UCH-1 (cell line): Measurements from ENCODE around the genes TYRO3, TMEM87A and ZNF106.

DNA sequence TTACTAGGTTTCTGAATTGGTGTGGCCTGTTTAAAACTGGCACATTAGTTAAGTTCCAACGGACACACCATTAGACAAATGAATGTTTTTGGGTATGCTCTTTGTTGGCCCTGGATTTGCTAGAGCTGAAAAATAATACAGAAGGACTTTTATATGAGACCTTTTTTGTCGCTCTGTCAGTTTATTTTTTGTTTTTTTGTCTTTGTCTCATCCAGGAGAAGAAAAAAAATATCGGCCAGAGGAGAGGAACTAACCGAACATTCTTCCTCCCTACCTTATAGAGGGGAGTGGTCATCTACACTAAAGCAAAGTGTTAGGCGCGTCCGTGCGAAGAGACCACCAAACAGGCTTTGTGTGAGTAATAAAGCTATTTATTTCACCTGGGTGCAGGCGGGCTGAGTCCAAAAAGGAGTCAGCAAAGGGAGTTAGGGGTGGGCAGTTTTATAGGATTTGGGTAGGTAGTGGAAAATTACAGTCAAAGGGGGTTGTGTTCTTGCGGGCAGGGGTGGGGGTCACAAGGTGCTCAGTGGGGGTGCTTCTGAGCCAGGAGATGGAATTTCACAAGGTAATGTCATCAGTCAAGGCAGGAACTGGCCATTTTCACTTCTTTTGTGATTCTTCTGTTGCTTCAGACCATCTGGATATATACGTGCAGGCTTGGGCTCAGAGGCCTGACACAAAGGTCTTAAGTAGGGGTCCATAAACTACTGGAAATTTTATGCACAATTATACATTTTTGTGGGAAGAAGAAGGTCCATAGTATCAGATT is 47.2 kb downstream of the OIP5 start:
- RRBS = no CpG with 5 or more reads among the region's 11 CpGs

GRCh38 chr15:41290991-41291745 is 41.2 kb downstream of the OIP5 start:
- RRBS = no CpG with 5 or more reads among the region's 16 CpGs

- RRBS = no CpG with 5 or more reads among the region's 14 CpGs
Measured at GRCh38 chr15:41331769-41332196, 608 bp downstream of the OIP5 start.

GRCh38 chr15:41558398-41559417 is at the start of gene TYRO3:
Gene TYRO3, plus strand, starts transcription at chr15:41559212.
- RRBS = 4% methylated on average over 54 of the region's 107 CpGs

DNA sequence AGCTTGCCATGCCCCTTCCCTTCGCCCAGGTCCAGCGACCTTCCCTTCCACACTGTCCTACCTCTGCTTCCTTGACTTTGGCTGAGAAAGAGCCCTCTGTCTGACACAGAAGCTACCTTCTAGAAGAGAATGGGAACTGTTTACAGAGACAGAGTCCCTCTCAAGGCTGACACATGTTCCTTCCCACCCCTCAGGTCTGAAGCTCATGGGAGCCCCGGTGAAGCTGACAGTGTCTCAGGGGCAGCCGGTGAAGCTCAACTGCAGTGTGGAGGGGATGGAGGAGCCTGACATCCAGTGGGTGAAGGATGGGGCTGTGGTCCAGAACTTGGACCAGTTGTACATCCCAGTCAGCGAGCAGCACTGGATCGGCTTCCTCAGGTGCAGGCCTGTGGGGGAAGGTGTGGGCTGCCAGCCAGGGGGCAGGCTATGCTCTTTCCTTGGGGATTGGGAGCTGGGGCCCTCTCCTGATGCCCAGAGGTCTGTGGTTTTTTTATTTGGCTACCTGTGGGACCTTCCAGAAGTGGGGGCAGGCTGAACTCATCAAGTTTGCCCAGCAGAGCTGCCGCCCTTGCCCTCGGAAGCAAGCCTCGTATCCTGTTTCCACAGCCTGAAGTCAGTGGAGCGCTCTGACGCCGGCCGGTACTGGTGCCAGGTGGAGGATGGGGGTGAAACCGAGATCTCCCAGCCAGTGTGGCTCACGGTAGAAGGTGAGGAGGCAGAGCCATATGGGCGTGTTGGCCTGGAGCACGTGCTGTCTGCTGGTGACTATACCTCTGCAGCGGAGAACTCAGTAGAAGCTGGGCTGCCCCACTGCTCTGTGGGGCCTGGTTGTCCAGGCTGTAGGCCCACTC is 2.1 kb downstream of the TYRO3 start:
- RRBS = no CpG with 5 or more reads among the region's 18 CpGs

- RRBS = no CpG with 5 or more reads among the region's 5 CpGs
Measured at GRCh38 chr15:41567746-41568261, 8.8 kb downstream of the TYRO3 start.

DNA sequence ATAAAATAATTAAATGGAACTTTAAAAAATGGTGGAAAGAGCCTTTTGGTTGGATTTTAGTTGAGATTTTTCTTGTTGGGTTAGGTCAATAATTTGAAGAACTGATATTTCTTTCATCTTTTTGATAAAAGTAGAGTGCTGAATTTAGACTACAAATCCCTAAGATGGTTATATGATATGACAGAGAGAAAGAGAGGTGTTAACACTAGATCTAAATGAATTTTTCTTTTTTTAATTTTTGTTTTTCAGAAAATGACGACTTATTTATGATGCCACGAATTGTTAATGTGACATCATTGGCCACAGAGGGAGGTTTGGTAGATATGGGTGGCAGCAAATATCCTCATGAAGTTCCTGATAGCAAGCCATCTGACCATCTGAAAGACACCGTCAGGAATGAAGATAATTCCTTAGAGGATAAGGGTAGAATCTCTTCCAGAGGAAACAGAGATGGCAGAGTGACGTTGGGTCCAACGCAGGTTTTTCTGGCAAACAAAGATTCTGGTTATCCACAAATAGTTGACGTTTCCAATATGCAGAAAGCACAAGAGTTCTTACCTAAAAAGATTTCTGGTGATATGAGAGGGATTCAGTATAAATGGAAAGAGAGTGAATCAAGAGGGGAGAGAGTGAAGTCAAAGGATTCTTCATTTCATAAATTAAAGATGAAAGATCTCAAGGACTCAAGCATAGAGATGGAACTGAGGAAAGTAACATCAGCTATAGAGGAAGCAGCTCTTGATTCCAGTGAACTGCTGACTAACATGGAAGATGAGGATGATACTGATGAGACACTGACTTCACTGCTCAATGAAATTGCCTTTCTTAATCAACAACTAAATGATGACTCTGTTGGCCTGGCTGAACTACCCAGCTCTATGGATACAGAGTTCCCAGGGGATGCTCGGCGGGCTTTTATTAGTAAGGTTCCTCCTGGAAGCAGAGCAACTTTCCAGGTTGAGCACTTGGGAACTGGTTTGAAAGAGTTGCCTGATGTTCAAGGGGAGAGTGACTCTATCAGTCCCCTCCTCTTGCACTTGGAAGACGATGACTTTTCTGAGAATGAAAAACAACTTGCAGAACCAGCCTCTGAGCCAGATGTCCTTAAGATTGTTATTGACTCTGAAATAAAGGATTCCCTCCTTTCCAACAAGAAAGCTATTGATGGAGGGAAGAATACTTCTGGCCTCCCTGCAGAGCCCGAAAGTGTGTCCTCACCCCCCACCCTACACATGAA is 8.1 kb upstream of the MAPKBP1 start:
- RRBS = no CpG with 5 or more reads among the region's 10 CpGs

DNA sequence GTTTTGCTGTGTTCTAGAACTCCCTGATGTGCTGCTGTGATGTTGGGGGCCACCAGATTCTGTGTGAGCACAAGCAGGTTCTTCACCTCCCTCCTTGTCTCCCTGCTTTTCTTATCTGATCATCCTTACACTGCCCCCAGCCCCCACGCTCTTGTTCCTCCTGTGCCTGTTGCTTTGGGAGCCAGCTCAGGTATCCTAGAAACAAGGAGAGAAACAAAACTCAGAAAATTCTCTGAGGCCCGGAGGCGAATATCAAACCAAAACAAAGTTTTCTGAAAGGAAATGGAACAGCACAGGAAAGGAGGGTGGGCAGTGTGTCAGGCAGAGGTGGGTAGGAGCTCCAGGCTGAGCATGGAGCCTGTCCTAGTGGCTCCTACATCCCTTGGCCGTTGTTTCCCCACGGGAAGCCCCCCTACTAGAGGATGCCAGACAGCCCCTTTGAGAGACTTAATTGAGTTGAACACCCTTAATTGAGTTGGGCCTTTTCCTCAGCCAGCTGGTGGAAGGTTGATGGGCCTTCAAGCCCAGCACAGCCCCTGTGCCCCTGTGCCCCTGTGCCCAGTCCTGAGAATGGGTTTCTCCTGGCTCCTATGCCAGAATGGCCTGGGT is 22.9 kb upstream of the JMJD7 start:
- RRBS = no CpG with 5 or more reads among the region's 5 CpGs

DNA sequence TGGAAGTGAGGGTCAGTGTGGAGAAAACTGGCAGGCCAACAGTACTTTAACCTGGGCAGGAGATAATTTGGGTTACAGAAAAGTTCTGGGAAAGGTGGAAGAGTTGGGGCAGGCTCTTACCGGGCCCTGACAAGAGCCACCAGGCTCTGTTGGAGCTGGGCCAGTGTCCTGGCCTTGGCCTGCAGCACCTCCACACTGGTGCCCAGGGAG is 11.1 kb downstream of the SPTBN5 start:
- RRBS = no CpG with 5 or more reads among the region's 1 CpG

- RRBS = no CpG with 5 or more reads among the region's 40 CpGs
Measured at GRCh38 chr15:41894648-41895967, 1.3 kb upstream of the SPTBN5 start.

DNA sequence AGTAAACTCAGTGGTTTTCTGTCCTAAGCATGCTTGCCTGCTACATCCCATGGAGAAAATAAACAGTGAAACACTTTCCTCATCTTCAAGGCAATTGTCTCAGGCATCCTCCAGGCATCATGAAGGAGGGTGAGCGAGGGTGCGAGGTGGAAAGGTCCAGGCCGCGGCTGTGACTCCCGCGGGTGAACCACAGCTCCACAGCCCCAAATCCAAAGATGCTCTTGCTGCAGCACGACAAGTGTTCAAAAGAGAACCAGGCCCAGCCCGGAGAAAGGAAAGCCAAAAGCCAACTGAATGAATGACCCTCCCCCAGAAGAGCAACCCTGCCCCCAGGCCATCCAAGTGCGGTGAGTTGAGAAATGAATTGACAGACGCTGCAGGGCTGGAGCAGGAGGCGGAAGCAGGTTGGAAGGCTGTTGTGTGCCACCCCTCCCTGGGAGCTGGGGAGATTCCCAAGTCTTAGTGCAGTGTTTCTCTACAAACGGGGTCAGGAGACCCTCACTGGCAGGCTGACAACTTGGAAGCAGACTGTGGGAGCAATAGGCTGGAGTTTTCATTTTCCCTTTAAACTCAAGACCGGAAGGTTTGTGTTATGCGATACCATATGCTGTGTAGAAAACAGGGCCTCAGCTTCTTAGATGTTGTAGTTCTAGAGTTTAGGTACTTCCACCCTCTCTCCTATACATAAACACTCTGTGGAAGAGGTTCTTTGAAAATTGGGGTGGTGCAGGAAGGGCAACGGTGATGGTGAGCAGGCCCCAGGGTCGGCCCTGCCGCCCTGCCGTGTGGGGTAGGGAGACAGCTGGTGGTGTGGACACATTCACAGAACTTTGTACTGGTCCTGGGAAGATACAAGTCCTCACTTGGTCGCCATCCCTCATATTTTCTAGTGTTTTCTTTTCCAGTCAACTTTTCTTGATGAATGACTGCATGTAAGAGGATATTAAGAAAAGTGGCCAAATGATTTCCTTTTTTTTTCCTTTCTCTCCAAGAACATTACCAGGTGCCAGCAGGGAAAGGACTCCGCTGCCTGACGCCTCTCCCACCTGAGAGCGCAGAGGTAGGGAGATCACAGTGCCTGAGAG is 3.7 kb upstream of the SPTBN5 start:
- RRBS = no CpG with 5 or more reads among the region's 22 CpGs

DNA sequence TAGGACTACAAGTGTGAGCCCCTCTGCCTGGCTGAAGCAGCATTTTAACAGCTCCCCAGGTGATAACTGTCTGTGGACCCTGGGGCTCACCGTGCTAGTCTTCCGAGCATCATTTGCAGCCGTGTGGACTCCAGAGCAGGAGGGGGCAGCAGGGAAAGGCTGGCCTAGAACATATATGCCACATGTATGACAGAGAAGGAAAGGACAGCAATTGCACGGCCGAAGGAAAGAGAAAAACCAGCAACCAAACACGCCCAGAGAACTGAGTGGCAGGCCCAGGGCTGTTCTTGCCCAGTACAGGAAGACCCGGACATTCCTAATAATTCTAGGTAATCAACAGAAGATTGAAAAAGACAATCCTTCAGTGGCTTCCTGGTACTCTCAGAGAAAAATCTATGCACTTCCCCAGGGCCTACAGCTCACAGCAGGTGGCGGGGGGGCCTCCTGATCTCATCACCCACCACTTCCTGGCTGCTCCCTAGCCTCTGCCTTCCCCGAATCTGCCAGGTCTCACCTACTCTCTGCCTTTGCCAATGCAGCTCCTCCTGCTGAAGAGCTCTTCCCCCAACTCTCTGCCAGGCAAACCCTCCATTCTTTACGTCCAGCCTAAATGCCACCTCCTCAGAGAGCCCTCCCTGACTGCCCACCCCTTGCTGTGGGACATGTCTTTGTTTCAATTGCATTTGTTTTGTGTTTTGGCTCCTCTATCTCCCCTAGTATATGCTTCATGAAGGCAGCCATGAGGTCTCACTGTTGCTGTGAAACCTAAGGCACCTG is 37.6 kb downstream of the EHD4 start:
- RRBS = no CpG with 5 or more reads among the region's 10 CpGs

GRCh38 chr15:41971916-41972387 is 405 bp downstream of the EHD4 start:
- RRBS = 3% methylated on average over 24 of the region's 56 CpGs

- RRBS = no CpG with 5 or more reads among the region's 46 CpGs
Measured at GRCh38 chr15:42272916-42273771, at the start of gene TMEM87A. Gene TMEM87A, minus strand, starts transcription at chr15:42273433.

DNA sequence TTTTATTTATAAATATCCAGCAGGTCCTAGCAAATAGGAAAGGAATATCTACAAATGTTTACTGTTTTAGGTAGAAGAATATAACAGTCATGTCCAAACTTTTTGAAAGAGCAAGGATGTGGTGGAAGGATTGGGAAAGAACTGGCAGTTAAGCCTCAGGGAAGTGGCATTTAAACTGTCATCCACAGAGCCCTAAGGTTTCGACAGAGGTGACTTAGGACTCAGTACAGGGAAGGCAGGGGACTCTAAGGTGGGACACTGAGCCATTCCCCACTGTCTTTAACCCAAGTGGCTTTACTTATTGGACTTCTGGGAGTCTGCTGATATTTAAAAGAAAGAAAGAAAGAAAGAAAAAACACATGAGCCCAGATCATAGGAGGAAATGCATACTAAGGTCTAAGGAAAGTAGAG is 11.8 kb upstream of the TMEM87A start:
- RRBS = no CpG with 5 or more reads among the region's 1 CpG

DNA sequence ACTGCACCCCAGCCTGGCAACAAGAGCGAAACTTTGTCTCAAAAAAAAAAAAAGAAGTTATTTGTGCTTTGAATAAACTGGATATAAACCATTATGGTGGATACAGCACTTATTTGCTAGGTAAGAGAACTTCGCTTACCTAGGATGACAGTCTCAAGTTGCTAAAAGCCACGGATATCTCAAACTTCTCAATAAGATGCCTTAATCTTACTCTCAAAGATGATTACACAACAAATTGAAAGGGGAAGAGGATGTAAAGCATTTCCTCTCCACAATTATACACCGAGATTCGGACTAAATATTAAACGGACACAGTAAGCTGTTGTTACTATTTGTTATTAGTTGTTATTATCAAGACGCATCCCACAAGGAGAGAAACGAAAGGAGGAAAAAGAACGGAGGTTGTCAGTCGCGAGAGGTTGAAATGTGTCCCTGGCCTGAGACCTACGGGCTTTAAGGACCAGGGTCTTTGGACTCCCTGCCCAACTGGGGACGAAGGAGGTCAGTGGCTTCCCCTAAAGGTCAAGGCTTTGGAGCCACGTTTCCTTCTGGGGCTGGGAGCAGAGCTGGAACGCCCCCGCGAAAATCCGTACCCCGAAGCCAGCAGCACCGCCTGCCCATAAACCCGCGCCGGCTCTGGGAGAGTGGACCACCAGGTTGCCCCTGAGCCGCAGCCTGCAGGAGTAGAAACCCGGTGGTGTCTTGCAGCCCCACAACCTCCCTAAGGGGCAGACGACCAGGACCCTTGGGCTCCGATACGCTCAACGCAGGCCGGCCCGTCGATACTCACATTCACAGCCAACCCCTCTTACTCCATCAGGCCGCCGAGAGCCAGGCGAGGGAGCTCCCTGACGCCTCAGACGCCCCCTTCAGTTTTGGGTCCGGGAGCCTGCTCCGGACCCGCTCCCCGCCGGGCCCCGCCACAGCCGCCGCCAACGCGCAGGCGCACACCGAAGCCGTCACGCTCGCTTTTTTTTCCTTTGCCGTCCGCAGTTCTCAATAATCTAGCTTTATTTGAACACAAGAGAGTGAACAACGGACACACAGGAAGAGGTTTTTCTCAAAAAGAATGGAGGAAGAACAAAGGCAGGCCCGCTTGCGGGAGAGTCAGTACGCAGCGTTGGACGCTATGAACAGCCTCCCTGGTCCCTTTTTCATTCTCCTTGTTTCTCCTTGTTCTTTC is at the start of gene ZNF106:
TSS of gene ZNF106 (minus strand) at position 952 of the 1,183 bp plus-strand sequence.
- RRBS = 5% methylated on average over 12 of the region's 60 CpGs

- RRBS = no CpG with 5 or more reads among the region's 9 CpGs
Measured at GRCh38 chr15:42686059-42686646, 50.8 kb downstream of the CDAN1 start.

- RRBS = no CpG with 5 or more reads among the region's 7 CpGs
Measured at GRCh38 chr15:42729595-42730120, 7.3 kb downstream of the CDAN1 start.

GRCh38 chr15:42872352-42872885 is 48.2 kb downstream of the TTBK2 start:
- RRBS = no CpG with 5 or more reads among the region's 3 CpGs